Sigmoid colon (tissue), 4 donors: Measurements from ENCODE around the gene ACKR3.

DNA sequence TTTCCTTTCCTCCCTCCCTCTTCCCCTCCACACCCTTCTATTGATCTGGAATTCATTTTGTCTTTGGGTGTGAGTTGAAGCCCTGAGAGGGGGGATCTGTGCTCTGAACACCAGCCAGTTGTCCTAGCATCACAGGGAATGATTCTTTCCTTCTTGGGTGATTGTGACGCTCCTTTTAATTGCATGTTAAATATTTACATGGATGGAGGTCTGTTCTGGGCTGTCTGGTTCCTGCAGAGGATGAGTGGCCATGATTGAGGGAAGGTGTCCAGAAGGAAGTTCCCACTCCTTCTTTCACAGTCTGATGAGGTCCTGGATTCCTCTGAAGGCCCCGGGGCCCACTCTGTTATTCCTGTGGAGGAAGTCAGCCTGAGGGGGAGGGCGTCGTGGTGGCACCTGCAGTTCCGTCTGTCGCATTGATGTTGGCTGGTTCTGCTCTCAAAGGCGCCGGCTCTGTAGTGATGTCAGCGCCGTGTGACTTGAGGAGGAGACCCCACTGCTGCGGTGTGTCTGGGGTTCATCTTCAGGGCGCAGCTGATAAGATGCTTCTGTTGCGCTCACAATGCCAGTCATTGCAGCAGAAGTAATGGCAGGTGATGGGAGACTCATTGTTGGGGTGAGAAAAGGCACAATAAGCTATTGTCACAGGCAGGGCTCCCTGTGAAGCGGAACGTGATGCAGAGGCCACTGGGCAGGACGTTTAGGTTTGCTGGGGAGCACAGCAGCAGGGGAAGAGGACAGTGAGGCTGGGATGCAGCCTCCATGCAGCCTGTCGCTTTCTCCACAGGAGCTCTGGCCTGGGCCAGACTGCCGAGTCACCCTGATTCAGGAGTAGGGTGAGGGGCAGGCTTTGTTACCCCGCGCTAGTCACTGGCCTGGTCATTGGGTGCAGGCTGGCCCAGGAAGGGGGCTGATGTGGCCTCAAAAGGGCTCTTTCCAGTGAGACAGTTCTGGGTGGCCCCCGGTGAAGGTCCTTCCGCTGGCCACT, 42.6 kb downstream of the SH3BP4 start:
- PRO-cap: no peak
- RAMPAGE, long total RNA, 4 experiments: no peak in any of the 4 experiments

DNA sequence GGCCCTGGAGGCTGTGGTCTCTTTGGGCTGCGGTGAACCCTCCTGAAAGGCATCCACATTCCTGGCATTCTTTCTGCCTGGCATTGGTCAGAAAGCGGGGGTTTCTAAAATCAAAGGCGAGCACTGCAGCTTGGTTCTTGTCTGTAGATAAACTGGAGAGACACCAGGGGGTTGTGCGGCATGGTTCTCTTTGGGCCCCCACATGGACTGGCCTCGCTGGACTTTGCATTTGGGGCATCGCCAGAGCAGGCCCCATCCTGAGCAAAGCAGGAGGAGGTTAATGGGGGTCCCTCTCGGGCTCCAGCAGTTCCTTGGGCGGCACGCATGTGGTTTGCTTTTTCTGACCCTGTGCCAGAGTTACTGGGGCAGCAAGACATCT, 44.8 kb downstream of the SH3BP4 start:
- PRO-cap: no peak
- RAMPAGE, long total RNA, 4 experiments: no peak in any of the 4 experiments

DNA sequence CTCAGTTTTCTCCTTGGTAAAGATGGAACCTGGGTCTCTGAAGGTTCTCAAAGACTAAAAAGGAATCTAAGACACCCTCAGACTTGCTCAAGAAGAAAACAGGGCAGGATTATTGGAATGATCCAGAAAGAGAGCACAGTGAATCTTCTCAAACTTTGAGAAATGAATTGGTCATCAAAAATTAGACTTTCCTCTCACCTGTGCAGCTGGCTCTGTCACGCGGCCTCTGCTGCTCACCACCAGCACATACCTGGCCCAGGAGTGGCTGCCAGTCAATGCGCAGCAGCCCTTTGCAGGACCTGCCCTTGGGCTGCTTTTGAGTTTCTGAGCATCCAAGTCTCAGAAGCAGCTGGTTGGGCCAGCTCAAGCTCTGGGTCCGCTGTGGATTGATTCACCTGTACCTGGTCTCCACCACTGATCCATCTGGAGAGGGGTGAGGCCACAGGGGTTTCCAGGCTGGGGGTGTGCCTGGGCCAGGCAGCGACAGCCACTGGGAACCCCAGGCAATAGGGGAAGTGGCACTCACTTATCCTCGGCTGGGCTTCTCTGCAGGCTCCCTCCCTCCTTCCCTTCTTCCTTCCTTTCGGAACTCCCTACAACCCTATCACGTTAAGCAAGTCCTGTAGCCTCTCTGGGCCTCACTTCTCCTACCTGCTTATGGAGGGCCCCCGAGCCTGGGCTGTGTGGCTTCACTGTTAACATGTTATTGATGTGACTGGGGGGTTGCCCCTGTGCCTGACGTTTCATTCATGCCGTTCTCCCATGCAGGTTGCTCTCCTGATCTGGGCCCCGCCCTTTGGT, 48.0 kb downstream of the SH3BP4 start:
- PRO-cap: no peak
- RAMPAGE, long total RNA, 4 experiments: no peak in any of the 4 experiments

- PRO-cap: no peak
- RAMPAGE, long total RNA, 4 experiments: no peak in any of the 4 experiments
These were observed 59.9 kb downstream of the SH3BP4 start for GRCh38 chr2:235011631-235012125.

GRCh38 chr2:235025869-235026566, 74.2 kb downstream of the SH3BP4 start:
- PRO-cap: no peak
- RAMPAGE, long total RNA, 4 experiments: no peak in any of the 4 experiments

DNA sequence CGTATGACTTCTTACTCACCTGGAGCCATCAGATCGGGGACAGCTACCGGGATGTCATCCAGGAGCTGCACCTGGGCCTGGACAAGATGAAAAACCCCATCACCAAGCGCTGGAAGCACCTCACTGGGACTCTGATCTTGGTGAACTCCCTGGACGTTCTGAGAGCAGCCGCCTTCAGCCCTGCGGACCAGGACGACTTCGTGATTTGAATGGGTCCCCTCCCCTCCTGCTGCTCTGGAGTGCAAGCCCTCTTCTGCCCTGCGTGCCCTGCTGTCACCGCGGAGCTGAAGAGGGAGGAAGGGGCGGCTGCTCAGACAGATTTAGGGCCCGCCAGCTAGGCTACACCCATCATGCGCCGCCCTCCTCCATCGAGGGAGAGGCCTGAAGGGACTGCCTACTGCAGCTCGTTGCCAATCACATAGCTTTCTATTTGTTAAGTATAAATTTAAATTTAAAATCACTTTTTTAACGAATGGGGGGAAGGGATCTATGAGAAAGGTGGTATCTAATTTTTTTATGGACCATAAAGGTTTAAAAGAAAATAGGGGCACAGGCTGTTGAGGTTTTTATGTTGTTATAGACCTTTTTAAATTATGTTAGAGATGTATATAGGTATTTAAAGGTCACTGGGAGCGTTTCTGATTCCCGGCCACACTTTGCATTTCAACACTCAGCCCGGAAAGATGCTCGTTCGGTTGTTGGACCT, 101.9 kb downstream of the SH3BP4 start:
- PRO-cap: no peak
- RAMPAGE, long total RNA, 4 experiments: no peak in any of the 4 experiments

DNA sequence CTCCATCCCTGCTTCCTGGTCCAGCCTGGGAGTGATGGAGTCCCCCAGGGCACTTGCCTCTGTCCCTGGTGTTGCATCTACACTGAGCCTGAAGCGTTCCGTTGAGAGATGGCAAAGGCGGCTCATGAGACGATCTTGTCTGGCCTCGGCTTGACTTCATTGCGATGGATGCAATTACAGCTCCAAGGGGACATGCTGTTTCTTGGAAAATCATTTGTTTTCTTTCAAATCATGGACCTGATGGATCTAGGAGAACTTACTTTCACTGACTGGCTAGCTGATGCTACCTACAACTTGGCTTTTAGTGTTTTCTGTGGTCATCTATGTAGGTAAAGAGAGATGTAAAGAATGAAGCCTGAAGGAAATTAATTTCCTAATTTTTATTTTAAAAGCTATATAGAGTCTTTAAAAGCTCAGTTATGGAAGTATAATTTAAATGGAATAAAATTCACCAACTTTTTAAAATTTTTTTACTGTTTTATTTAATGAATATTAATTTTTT, 193.1 kb downstream of the SH3BP4 start:
- PRO-cap: no peak
- RAMPAGE, long total RNA, 4 experiments: no peak in any of the 4 experiments

- PRO-cap: no peak
- RAMPAGE, long total RNA, 4 experiments: no peak in any of the 4 experiments
These were observed 230.3 kb upstream of the AGAP1 start for GRCh38 chr2:235263396-235264160.

DNA sequence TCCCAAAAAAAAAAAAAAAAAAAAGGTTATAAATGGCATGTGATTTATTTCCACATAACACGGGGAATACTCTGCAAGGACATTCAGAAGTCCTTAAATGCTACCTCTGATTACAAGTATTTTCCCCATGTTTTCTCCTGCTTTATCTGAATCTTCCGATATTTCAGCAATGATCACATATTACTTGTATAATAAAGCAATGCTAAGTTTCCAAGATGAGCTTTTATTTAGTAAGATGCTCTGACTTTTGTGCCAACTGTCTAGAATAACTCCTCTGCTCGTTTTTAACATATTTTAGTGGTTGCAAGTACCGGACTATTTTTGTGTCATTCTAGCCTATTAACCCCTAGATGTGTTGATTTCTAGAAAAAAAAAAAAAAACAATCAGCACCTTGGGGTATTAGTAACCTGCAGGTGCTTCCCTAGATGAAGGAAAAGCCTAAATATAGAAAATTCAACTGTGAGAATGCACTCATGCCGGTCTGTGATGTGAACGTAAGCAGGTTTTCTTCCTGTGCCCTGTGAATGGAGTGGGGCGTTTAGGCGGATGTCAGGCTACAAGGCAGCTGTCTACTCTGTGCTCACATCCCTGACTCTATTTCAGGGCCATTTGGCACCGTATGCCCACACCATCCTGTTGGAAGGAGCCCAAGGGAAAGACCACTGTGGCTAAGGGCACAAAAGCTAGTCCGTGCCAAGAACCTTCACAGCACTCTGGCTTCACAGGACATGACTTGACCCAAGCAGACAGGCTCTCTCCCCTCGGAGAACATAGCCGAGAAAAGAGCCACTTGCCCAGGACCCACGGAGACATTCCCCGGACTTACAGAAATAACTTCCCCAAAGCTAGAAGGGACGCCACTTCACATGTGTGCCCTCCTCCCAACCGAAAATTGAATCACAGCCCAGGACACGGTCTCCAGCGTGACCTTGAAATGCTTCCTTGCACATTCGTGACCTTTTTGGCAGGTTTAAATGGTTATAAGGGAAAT, 61.0 kb upstream of the AGAP1 start:
- PRO-cap: no peak
- RAMPAGE, long total RNA, 4 experiments: no peak in any of the 4 experiments

- PRO-cap: no peak
- RAMPAGE, long total RNA, 4 experiments: no peak in any of the 4 experiments
These were observed 28.4 kb downstream of the AGAP1 start for GRCh38 chr2:235522189-235522661.

DNA sequence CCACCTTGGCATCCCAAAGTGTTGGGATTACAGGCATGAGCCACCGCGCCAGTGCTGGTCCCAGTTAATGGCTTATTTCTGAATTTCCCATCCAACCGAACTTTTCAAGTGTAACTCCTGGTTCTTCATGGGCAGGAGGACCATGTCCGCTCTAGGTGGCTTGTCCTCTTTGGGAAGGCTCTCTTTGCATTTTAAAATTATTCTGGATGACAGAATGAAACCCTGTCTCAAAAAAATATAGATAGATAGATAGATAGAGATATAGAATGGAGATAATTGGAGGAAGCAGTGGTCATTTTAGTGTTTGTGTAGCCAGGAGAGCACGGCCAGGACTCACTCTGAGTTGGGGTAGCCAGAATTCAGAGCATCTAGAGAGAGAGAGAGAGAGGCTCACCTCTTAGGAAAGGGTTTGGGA, 95.6 kb downstream of the AGAP1 start:
- PRO-cap: no peak
- RAMPAGE, long total RNA, 4 experiments: no peak in any of the 4 experiments

- PRO-cap: no peak
- RAMPAGE, long total RNA, 4 experiments: no peak in any of the 4 experiments
These were observed 195.8 kb downstream of the AGAP1 start for GRCh38 chr2:235689472-235690123.

- PRO-cap: no peak
- RAMPAGE, long total RNA, 4 experiments: no peak in any of the 4 experiments
These were observed 337.0 kb downstream of the AGAP1 start for GRCh38 chr2:235830715-235831408.

DNA sequence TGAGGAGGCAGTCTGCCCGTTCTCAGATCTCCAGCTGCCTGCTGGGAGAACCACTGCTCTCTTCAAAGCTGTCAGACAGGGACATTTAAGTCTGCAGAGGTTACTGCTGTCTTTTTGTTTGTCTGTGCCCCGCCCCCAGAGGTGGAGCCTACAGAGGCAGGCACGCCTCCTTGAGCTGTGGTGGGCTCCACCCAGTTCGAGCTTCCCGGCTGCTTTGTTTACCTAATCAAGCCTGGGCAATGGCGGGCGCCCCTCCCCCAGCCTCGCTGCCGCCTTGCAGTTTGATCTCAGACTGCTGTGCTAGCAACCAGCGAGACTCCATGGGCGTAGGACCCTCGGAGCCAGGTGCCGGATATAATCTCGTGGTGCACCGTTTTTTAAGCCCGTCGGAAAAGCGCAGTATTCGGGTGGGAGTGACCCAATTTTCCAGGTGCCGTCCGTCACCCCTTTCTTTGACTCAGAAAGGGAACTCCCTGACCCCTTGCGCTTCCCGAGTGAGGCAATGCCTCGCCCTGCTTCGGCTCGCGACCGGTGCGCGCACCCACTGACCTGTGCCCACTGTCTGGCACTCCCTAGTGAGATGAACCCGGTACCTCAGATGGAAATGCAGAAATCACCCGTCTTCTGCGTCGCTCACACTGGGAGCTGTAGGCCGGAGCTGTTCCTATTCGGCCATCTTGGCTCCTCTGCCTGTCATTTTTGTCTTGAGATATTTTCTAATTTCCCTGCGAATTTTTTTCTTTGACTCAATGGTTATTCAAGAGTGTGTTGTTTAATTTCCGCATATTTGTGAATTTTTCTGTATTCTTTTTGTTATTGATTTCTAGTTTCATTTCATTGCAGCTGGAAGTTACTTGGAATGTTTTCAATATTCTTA, 118.0 kb downstream of the IQCA1 start:
- PRO-cap: no peak
- RAMPAGE, long total RNA, 4 experiments: no peak in any of the 4 experiments

- PRO-cap: no peak
- RAMPAGE, long total RNA, 4 experiments: no peak in any of the 4 experiments
These were observed 3.8 kb downstream of the IQCA1 start for GRCh38 chr2:236503441-236503921.

DNA sequence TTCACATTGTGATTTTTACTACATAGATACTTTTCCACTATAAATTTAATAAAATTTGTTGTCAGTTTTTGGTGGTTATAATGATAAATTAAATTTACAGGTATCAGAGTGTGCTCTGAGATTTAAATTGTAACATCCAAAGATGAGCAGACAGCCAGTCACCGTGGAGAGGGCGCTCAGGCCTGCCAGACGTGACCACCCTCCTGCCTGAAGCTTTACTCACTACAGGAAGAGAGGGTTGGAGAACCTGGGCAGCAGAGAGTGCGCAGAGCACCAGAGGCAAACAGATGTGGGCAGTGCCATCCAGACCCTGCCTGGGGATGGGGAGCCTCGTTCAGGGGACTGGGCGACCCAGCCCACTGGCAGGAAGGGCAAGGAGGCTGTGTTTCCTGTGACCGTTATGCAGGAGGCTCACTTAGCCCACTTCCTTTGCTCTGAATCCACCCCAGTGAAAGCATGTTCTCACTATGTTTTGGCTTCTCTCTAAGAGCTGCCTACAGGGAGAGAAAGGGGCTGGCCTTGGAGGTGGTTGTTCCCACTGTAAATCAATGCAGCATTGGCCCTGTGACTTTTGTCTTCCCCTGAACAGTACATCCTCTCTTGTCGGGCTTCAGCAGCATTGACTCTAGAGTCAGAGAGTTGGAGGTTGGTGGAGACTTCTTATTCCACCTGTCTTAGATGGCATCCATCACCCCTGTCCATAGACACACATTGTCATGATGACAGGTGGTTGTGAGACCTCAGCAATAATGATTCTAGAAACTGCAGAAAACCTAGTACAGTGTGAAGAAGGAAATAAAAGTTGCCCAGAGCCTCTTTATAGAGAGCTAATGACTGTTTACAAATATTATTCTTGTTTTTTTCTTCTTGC, 23.0 kb upstream of the ACKR3 start:
- PRO-cap: no peak
- RAMPAGE, long total RNA, 4 experiments: no peak in any of the 4 experiments

- PRO-cap: no peak
- RAMPAGE, long total RNA, 4 experiments: start-site peak on the plus strand in 4 of 4 experiments, at chr2:236569821-236569851 at its widest, 123 to 291 reads per replicate
These were observed at the start of gene ACKR3 for GRCh38 chr2:236569293-236570382. TSS of gene ACKR3 (plus strand) at chr2:236569825.

DNA sequence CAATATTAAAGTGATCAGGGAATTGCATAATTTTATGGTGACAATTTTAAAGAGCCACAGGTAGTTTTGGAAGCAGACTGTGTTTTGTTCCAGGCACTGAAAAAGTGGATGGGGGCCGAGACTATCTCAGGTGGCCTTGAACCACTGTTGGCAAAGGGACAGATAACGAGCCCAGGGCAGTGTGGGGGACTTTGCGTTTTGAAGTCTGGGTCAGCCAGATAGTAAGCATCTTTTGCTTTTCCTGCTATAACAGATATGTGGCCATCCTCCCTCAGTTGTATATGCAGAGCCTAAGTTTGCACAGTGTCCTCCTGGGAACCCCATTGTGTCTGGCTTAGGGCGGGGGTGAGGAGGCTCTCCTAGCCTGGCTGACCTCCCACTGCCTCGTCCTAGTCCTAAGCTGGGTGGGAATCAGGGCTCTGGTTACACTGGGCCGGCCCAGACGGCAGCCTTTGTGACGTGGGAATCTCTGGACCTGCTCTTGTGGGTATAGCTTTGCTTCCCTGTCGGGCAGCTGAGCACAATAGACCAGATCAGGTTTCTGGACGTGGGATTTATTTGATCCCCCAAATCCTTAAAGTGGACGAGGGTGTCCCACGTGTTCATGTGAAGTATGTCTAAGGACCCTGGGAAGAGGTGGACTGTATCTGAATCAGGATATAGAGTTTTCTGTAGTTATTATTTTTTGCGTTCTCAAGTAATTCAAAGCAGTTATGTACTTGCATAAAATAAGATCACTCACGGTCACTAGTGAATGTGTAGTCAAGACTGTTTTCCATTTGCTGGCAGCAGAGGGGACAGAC, 2.8 kb downstream of the ACKR3 start:
- PRO-cap: no peak
- RAMPAGE, long total RNA, 4 experiments: no peak in any of the 4 experiments

DNA sequence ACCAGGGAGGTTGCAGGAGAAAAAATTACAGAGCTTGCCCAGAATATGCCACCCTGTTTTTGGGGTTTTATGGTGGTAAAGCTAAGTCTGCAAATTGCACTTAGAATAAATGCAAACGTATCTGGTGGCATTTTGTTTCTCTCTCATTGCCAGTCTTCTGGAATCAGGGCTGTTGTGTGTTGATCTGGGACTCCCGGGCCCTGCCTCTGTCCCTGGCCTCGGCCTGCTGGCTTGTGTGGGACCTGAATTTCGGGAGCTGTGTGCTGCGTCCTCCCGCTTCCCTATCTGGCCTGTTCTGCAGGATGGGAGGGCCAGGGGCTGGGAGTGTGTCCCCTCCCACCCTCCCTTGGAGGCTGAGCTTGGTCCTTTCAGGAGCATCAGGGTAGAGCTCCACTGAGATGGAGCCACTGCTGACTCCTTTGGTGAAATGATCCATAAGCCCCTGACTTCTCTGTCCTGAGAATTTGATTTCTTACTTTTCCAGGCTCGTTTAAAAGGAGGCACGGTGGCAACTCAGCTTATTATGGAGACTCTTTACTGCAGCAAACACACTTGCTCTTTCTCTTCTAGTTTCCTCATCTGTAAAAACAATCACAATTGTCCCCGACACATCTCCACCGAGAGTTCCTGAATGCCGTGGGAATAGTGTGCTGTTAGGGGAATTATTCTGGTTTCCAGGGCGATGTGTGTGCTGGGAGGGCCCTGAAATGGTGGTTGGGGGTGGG, 118.6 kb downstream of the ACKR3 start:
- PRO-cap: no peak
- RAMPAGE, long total RNA, 4 experiments: no peak in any of the 4 experiments

DNA sequence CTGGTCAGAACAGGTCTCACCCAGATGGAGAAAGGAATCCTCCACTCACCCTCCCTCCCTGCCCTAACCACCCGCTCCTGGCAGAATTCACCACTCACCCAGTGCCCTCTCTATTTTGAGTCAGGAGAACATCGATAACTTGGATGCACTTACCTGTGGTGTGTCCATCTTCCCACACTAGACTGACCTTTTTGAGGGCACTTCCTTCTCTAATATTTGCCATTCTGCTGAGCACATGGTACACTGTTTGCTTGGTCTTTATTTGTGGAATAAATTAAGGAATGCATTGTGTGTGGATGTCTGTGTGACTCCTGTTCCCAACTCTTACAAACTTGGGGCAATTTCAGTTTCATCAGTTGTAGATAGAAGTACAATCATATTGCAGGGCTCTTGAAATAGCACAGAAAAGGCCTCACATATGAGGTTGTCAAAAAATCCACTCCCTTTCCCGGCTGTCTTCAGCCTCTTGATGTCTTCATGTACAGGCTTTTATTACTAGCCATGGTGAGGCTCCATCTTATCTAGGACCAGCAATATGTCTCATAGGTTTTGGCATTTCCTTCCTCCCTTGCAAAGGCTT, 133.8 kb downstream of the ACKR3 start:
- PRO-cap: no peak
- RAMPAGE, long total RNA, 4 experiments: no peak in any of the 4 experiments